ENCODE results near the genes RNF32 and UBE3C.

- PRO-cap = no peak
Observed at GRCh38 chr7:155764091-155765012, 47.9 kb downstream of the SHH start.

DNA sequence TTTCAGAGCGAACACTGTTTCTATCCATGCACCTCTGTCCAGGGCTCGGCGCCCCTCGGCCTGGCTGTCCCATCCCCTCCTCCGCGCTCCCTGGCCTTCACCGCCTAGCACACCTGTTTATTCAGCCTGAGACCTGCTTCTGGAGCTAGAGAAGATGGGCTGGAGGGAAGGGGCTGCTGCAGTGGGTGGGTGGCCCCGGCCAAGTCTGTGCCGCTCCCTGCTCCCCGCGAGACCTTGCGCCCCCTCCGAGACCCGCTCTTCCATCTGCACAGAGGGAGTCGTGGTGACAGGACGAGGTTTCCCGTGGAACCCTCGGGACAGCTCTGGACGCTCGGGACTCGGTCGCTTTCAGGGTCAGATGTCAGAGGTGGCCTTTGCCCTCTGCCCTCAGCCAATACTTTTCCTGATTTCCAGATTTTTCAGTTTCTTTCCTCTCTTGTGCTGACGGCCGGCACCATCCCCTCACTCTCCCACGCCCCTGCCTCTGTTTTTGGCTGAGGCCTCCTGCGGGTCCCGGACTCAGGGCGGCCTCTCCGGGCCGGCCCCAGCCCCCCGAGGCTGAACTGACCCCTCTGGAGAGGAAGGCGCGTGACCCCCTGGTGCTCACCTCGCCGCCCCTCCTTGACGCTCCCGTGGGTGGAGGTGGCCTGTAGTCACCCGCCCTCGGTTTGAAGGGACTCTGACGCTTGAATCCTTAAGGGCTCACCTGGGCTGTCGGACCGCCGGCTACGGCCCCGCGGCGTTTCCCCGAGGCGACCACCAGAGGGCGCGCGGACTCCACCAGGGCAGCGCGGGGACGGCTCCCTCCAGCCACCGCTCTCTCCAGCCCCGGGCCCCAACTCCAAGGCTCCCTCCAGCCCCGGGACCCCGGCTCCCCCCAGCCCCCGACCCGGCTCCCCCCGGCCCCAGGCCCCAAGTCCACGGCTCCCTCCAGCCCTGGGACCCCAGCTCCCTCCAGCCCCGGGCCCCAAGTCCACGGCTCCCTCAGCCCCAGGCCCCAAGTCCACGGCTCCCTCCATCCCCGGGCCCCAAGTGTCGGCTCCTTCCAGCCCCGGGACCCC is 15.6 kb downstream of the SHH start:
- PRO-cap = no peak

DNA sequence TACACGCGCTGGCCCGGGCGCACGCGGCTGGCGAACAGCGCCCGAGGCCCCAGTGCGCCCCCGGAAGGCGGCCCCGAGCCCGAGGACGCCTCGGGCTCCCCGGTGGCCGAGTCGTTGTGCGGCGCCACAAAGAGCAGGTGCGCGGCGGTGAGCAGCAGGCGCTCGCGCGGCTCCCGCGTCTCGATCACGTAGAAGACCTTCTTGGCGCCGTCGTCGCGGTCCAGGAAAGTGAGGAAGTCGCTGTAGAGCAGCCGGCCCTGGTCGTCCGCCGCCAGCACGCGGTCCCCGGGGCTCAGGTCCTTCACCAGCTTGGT is 9.0 kb downstream of the SHH start:
- PRO-cap = no peak

- PRO-cap = no peak
Observed at GRCh38 chr7:155810040-155810836, 2.0 kb downstream of the SHH start.

GRCh38 chr7:155917765-155918237 is 105.5 kb upstream of the SHH start:
- PRO-cap = no peak

GRCh38 chr7:155959818-155960465 is 147.7 kb upstream of the SHH start:
- PRO-cap = no peak

GRCh38 chr7:156640638-156641538 is at the start of gene RNF32:
RNF32 (plus strand) TSS chr7:156640774.
- PRO-cap = no peak

- PRO-cap = no peak
Observed at GRCh38 chr7:156829532-156830540, 63.1 kb downstream of the LMBR1 start.

- PRO-cap = no peak
Observed at GRCh38 chr7:156832357-156833075, 60.5 kb downstream of the LMBR1 start.

DNA sequence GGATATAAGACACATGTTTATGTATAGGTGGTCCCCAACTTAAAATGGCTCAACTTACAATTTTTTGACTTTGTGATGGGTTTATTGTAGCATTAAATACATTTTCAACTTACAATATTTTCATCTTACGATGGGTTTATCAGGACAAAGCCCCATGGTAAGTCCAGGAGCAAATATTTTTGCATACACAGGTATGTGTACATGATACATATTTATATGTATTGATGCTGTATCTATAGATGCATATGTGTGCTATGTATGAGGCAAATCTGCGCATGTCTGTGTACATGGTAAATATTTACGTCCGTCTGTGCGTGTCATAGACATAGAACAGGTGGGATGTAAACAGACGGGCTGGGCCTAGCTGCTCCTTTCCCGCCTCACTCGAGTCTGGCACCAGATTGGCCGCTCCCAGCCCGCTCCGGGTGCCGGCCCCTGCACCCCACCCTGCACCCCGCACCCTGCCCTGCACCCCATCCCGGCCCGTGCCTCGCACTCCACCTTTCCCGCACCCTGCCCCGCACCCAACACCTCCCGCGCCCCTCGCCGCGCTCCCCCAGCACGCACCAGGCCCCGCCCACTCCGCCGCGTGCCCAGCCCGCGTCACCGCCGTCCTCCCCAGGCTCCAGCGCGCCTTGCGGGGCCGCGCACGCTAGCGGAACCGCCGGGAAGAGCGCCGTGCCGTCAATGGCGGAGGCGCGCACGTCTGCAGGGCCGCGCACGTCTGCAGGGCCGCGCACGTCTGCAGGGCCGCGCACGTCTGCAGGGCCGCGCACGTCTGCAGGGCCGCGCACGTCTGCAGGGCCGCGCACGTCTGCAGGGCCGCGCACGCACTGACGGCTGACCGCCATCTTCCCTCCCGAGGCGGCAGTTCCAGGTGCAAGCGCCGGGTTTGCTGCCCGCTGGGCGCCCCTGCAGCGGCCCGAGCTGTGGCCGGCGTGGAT is at the start of gene UBE3C:
Gene UBE3C (plus strand): TSS at position 827 of the 944 bp plus-strand sequence.
- PRO-cap = bidirectional peak, plus-strand start at position 870 of the sequence, minus-strand start at position 591 of the sequence

- PRO-cap = no peak
Observed at GRCh38 chr7:157270945-157271567, 65.7 kb upstream of the DNAJB6 start.

DNA sequence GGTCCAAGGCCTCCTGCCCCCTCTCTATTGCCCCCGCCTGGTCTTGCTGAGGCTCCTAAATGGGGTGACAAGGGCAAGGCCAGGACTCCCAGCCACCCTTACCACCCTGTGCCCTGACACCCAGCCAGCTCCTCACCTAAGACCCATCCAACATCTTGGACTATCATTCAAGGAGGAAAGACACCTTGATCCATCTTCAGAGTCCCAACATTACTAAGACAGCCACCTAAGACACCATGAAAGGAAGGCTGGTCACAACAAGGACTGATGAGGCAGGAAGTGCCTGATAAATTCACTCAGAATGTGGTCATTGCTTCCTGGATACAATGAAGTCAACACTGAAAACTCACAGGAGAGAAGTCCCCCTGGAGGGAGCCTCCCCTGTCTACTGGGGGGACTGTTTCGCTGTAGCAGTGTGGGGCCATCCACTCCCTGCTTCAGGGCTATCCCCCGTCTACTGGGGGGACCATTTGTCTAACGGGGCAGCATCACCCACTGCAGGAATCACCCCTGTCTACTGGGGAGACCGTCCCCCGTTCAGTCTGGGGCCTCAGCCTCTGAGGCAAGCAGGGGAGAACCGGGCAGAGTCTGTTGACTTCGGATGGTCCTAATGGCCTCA is 60.1 kb upstream of the DNAJB6 start:
- PRO-cap = no peak

GRCh38 chr7:157282109-157283035 is 54.4 kb upstream of the DNAJB6 start:
- PRO-cap = no peak

GRCh38 chr7:157285845-157286233 is 51.0 kb upstream of the DNAJB6 start:
- PRO-cap = no peak

GRCh38 chr7:157352309-157352769 is 15.5 kb downstream of the DNAJB6 start:
- PRO-cap = no peak

DNA sequence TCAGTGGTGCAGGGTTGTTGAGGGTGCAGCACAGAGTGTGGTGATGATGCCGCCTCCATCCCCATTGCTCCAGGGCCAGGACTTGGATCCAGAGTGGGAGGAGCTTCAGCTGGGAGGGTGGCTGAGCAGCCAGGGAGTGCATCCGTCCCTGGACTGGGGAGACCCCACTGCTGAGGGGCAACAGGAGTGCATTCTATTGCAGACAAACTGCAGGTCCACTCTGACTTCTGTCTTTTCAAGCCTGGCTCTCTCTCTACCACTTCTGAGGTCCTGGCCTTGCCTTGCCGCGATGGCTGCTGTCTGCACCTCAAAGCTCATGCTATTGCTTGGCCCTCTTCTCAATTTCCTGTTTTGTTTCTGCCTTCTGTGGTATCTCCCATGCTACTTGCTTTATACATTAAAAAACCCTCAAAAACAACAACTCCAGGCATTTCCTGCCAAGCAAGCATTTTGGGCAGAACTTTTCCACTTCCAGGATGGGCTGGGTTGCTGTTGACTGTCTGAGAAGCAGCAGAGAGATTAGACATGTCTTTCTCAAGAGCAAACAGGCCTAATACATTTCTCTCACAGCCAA is 134.8 kb downstream of the DNAJB6 start:
- PRO-cap = no peak

GRCh38 chr7:157824285-157824646 is 487.5 kb downstream of the DNAJB6 start:
- PRO-cap = unidirectional peak, minus-strand start at chr7:157824446

- PRO-cap = no peak
Observed at GRCh38 chr7:157827125-157827529, 490.3 kb downstream of the DNAJB6 start.

- PRO-cap = no peak
Observed at GRCh38 chr7:158055531-158056526, 531.8 kb downstream of the PTPRN2 start.

GRCh38 chr7:158203909-158204508 is 383.6 kb downstream of the PTPRN2 start:
- PRO-cap = no peak

Data from parotid gland (tissue), 1 donor.